Measurements from ENCODE around the gene SLC26A2.

DNA sequence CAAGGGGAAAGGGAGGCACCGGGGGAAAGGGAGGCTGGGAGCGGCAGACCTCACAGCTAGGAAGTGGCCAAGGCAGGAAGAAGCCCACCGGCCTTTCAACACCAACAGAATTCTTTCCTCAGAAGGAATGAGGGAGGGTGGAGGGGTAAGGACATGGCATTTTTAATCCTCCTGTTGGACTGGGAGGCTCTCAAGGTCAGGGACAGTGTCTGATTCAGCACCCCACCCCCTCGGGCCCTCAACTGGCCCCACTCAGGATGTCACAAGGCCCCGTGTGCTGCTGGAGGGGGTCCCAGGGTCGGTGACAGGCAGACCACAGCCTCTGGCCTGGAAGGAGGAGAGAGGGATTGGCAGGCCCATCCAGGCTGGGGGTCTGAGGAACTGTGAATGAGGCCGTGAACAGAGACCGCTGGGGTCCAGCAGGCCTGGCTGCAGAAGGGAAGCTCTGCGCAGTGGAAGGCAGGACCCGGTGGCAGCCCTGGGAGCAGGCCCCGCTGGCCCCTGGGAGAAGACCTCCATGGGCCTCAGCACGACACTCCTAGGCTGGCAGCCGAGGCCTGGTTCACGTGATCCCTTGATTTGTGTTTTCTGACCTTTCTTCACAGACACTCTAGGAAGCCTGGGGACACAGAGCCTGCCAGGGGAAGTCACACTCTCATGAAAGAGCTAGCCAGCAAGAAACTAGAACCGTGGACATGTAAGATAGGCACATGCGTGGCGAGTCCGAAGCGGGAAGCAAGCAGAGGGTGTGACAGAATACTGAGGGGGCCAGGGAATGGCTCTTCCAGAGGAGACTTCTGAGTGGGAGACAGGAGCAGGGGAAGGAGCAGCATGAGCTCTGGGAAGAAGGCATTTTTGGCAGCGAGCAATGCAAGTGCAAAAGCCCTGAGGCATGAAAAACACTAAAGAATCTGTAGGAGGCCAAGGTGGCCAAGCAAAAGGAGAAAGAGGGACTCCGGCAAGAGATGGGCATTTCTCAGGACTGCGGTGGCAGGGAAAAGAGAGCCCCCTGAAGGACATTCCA lies 26.4 kb upstream of the IL17B start:
- PRO-cap, result no peak

DNA sequence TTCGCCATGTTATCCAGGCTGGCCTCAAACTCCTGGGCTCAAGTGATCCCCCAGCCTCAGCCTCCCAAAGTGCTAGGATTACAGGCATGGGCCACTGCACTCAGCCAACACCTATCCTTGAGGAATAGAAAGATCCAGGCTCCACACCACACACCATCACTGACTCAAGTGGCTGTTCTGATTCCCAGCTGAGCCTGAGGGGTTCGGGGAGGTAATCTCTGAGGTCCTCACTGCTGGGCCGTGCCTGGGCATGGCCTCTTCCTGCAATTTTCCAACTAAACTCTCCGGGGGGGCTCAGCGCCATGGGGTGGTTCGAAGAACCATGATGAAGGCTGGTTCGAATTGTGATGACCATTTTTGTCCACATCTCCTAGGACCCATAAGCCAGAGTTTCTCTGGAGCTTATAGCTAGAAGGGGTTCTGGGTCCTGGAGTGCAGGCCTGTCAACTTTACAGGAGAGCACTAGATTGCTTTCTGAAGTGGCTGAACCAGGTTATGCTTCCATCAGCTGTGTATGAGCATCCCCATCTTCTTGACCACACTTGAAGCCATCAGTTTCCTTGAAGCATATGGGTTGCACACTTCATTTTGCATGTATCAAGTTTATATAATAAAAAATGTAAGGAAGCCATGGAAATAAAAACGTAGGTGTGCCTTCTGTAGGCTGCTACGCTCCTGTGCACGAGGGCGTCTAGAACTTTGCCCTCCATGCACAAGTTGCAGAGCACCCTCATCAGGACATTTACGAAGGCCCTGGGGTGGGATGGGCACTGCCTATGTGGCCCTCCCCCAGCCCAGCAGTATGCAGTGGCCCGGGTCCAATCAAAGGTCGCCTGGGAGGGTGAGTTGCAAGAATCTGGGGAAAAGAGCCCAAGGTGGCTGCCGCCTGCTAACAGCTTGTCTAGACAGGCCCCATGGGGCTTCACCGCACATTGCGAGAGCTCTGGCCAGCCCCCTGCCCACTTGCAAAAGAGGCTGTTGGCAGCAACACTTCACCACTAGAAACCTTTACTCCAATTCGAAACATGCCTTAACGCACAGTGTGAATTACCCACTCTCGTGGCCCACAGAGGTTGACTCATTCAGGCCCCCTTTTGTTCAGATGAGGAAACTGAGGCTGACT lies 31.3 kb upstream of the IL17B start:
- PRO-cap, result no peak

DNA sequence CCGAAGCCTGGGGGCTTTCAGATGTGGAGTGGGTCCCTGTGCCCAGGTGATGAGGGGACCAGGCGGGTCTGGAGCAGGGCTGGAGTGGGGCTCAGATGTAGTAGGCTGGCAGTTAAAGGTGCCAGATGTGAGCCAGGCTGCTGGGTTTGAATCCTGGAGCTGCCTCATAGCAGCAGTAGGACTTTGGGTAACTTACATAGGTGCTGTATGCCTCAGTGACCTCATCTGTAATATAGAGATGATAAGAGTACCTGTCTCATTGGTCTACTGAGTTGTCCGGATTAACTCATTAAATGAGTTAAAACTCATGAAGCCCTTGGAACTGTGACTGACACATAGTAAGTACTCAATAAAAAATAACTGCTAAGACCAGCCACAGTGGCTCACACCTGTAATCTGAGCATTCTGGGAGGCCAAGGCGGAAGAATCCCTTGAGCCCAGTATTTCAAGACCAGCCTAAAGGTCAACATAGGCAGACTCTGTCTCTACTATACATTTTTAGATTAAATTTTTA lies 32.2 kb upstream of the IL17B start:
- PRO-cap, result no peak

GRCh38 chr5:149433395-149434196 lies 54.5 kb upstream of the IL17B start:
- PRO-cap, result no peak

GRCh38 chr5:149451801-149452915 lies 73.1 kb upstream of the IL17B start:
- PRO-cap, result bidirectional peak, plus-strand start at chr5:149452328, minus-strand start at chr5:149452111; unidirectional peak, minus-strand start at chr5:149452458

- PRO-cap, result no peak
These were observed 85.7 kb upstream of the IL17B start for GRCh38 chr5:149464566-149465410.

DNA sequence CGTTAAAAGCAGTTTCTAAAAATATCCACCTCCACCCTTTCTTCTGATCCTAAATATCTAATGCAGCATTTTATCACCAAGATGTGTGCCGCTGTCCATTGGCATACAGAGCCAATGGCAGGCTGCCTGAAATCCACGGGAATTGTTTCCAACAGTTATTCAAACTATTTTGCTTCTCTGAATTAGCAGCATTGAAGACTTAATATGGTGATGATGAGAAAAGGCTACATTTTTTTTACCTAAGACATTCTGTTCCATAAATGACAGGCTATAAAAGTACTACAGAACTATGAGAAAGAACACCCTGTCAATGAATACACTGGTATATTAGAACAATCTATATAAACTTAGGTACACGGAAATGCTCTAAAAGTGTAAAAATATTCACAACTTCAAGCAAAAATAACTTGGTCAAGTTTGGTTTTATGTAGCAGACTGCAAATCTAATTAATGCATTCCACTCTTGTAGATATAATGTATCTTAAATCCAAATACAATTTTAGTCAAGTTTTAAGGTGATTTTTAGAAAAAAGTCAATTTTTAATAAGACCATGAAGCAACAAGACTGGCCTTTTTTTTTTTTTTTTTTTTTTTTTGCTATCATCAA lies 61.4 kb downstream of the CSNK1A1 start:
- PRO-cap, result no peak

DNA sequence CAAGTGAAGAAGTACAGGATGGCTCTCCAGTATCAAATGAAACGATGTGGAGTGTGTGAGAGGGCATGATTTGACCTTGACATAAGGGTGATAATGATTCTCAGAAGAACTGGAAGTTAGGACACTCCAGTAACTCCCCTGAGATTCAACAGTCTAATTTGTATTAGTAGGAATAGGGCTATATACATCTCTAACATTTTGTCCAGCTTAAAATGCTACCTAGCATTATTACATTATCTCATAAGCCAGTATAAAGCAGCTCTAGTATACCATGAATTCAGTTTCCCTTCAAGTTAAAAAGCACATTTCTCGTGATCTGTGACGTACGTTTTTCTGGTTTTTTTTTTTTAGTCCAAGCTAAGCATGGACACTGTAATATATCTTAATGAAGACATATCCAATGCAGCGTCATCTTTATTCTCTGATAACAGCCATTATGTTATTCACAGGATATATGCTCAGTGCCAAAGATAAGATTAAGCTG lies 8.0 kb downstream of the CSNK1A1 start:
- PRO-cap, result no peak

GRCh38 chr5:149626977-149627742 lies 45.9 kb downstream of the ARHGEF37 start:
- PRO-cap, result no peak

DNA sequence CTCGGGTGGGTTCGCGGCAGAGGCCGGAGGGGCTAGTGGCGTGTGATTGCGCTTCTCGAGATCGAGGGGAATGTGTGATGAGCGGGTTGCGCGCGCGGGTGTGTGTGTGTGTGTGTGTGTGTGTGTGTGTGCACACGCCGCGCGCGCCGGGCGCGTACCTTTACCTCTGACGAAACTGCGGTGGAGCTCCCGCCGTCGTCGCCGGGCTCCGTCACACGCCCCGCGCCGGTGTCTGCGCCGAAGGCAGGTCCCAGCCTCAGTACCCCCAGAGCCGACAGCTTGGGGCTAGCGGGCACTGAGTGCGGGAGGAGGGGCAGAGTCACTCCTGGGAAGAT lies 1.8 kb downstream of the PPARGC1B start:
- PRO-cap, result no peak

DNA sequence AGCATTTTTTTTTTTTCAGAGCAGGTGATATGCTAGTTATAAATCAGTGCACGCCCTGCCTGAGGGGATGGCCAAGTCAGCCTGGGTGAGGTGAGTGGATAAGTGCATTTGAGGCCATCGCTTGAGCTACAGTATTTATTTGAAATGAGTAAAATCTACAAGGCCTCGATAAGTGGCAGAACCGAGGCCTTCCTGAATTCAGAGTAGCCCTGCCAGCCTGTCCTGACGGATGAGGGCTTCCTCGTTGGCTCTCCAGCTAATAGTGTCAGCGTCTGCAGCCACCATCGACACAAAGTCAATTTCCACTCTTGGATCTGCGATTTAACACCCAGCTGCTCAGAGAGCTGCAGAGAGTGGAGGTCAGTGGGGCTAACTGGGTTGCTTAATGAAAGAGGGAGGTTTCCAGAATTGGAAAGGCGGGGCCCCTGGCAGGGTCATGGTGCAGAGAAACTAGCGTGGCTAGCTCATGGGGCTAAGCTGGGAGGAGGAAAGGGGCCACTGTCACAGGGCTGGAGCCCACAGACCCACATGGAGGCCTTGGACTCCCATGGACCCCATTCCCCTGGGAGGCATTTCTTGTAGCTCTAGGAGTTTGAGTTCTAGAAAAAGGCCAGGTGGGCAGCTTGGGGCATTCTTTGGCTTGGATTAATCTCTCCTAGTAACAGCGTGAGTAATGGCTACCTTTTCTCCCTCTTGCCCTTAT lies 27.4 kb downstream of the PPARGC1B start:
- PRO-cap, result no peak

GRCh38 chr5:149795835-149796607 lies 65.9 kb downstream of the PPARGC1B start:
- PRO-cap, result no peak

- PRO-cap, result bidirectional peak, plus-strand start at chr5:149960914, minus-strand start at chr5:149960571; bidirectional peak, plus-strand start at chr5:149961054, minus-strand start at chr5:149960986; unidirectional peak, minus-strand start at chr5:149961198
These were observed at the start of gene SLC26A2 for GRCh38 chr5:149960422-149961500. TSS of gene SLC26A2 (plus strand) at chr5:149960758.

DNA sequence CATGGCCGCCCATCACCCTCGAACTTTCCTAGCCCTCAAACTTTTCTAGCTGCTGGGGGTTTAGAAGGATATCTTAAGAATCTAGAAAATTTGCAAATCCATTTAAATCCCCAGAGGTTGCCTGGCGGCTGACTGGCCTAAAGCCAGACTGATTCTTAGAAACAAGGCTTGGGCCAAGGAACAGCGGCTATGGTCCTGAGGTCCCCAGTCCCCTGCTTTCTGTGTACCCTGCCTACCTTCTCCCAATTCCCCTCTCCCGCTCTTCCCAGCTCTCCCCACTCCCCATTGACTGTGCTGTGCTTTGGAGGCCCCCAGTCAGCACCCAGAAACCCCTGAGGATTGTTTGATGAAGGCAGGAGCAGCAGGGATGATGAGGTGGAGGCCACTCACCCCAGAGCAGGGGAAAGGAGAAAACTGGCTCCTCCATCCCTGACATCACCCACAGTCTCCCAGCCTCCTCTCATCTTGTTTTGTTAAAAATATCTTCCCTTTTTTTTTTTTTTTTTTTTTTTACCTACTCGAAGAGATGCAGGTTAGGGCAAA lies 765 bp downstream of the PDGFRB start:
- PRO-cap, result no peak

DNA sequence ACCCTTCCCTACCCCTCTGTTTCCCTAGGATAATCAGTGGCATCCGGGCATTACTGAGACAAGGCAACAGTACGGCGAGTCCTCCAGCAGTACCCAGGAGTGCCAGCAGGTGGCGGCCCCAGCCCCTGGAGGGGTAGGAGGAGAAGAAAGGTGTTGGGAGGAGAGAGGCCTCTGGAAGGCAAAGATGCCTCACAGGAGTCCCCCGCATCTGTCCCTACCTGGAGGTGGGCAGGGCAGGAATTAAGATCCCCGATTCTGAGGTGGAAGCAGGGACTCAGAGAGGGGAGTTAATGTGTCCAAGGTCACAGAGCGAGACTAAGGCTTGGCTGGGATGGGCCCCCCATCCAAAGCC lies 4.9 kb upstream of the CDX1 start:
- PRO-cap, result no peak

DNA sequence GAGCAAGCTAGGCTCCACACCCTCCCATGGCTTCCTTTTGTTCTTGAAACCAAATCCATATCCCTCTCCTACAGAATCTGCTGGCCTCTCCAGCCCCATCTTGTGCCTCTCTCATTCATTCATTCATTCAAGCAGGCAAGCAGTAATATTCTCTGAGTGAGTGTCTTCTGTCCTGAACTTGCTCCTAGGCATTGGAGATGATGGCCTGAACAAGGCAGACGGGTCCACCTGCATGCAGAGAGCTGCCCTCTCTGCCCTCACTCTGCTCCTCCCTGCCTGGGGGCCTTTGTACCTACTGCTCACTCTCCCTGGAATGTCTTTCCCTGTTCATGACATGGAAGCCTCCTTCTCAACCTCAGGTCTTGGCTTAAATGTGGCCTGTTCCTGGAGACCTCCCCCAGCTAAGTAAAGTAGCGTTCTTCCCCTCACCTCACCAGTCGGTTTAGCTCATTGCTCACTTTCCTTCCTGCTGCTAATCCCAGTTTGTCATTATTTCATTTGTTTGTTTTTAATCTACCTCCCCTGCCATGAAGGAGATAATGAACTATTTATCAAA lies 6.6 kb downstream of the CDX1 start:
- PRO-cap, result no peak

GRCh38 chr5:150215426-150215951 lies 25.6 kb downstream of the SLC6A7 start:
- PRO-cap, result no peak

DNA sequence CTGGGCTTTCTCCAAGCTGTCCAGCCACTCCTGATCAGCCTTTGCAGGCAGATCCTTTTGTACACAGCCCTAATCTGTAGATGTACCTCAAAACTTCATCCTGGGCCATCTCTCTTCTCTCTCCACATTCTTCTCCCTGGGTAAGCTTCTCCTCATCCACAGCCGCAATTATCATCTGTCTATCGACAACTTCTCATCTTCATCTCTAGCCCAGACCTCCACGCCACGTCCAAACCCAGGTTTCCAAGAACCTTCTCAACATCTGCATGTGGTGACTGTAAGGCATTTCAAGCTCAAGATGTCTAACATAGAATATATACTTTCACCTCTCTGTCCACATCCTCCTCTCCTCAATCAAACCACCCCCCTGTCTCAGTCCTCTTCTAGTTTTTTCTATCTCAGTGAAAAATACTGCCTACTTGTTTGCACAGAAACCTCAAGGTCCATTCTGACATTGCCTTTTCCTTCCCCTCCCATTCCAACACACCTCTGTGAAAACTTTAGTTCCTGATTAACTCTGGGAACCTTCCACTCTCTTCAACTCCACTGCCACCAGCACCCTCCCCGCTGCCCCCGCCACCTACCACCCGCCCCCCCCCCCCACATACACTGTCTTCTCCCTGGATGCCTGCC lies 2.5 kb upstream of the TCOF1 start:
- PRO-cap, result no peak

DNA sequence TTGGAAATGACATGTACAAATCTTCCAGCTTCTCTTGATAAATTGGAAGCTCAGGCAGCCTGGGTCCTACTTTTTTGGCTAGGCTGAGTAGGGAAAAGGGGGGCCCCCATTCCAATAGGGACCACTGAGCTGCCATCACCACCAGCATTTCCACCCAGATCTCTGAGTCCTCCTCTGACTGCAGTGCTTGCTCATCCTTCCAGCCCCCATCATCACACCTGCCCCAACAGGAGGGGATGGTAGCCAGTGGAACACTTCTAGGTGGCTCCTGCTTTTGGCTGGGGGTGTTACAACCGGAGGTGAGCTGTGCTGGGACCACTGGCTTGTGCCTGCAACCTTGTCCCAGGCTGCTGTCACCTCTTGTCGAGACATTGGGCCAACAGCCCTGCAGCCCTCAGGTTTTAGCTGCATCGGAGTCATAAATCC lies 24.9 kb downstream of the TCOF1 start:
- PRO-cap, result no peak

DNA sequence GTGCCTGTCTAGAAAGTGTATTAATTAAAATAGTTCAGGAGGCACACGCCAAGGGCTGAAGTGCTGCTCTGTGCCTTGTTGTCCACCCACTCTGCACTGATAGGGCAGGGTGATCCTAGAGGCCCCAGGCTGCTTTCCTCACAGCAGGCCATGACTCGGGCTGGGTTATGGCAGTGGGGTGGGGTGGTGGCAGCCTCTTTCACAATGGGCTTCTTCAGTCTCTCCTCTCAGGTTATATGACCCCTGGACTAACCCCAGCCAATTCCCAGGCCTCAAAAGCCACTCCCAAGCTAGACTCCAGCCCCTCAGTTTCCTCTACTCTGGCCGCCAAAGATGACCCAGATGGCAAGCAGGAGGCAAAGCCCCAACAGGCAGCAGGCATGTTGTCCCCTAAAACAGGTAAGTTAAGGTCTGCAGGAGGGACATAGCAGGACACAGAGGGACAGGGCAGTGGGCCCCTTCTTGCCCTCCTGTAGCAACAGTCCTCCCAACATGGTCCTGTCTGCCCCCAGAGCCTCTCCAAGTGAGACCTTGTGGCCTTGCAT lies 19.5 kb downstream of the CD74 start:
- PRO-cap, result no peak

All from neural crest cell (in vitro differentiated cells).